Liver (tissue), 9 donors: ENCODE data around the gene RICTOR.

DNA sequence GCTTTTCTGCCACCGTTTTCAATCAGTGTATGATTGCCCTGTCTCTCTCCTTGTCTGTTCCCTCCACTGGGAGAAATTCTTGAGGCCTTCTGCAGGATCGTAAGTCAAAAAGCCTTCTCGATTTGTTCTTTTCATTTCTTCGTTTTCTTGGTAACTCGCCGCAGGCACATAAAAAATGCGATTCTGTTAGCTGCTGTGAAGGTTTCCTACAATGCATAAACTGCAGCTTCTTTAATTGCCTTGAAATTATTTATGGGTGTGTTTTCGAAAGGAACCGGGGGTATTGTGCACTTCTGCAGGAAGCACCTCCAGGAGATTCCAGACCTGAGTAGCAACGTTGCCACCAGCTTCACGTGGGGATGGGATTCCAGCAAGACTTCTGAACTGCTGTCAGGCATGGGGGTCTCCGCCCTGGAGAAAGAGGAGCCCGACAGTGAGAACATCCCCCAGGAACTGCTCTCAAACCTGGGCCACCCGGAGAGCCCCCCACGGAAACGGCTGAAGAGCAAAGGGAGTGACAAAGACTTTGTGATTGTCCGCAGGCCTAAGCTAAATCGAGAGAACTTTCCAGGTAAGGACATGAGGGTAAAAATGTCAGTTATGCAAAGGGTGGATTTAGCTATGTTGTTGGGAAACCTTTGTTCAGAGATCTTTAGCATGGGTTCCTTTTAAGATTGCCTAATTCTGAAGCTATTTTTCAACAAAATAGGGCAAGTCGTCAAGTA lies 723 bp downstream of the SKP2 start:
- PRO-cap, 5 experiments, result no peak in any of the 5 experiments
- RAMPAGE, long total RNA, 2 experiments, result no peak in any of the 2 experiments
- RRBS, result no CpG with 5 or more reads among the region's 19 CpGs

GRCh38 chr5:36618985-36619143 lies 12.5 kb downstream of the SLC1A3 start:
- PRO-cap, 5 experiments, result no peak in any of the 5 experiments
- RAMPAGE, long total RNA, 2 experiments, result no peak in any of the 2 experiments
- RRBS, result no CpG with 5 or more reads among the region's 2 CpGs

- PRO-cap, 5 experiments, result peak in 3 of 5 experiments; most common plus-strand start chr5:36689454 (in 2); most common minus-strand start chr5:36689340 (in 1)
- RAMPAGE, long total RNA, 2 experiments, result no peak in any of the 2 experiments
- RRBS, result no CpG with 5 or more reads among the region's 9 CpGs
These were observed 82.8 kb downstream of the SLC1A3 start for GRCh38 chr5:36689095-36689683.

DNA sequence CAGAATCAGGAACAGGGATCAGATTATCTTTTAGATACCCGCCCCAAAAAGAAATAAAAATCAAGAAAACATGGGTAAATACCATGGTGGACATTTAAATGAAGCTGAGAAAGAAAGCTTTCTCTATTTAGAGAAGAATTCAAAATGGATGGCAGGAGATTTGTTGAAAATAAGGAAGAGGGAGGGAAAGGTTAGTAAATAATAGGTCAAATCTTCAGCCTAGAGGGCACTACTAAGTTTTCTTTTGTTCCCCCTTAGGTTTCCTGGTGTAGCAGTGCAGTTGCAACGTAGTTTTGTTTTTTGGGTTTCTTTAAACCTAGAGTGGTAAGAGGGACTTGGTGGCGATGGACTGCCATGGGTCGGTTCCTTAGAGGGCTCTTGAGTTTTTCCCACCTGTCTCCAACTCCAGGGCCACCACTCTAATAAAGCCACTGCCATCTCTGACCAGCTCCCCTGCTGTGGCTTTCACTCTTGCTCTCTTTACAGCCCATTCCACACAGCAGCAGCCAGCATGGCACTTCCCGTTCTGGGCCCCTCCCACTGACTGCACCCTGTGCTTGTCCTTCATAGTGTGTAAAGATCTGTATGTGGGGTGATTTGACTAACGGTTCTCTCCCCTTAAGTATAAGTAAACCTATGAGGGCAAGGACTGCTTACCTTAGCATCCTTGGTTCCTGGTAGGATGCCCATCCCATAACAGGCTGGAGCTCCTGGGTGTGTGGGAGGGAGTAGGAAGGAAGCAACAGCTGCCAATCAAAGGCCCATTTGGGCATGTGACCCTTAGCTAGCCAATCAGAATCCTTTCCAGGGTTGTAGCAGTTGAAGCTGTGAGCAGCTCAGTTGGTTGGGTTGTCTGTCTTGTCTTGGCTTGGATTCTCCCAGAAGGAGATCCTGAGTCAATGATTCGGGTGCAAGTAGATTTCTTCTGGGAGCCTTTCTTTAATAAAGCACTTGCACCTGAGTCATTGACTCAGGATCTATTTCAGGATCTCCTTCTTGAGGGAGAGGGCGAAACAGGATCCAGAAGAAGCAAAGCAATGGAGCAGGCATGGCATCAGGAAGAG lies 118.4 kb downstream of the SLC1A3 start:
- PRO-cap, 5 experiments, result peak in 1 of 5 experiments; most common minus-strand start position 494 of the sequence (in 1)
- RAMPAGE, long total RNA, 2 experiments, result start-site peak on the minus strand in 1 of 2 experiments, centred at position 707 of the sequence, 9 to 51 reads per replicate
- RRBS, result no CpG with 5 or more reads among the region's 8 CpGs

GRCh38 chr5:36744413-36745183 lies 132.0 kb upstream of the NIPBL start:
- PRO-cap, 5 experiments, result peak in 4 of 5 experiments; most common plus-strand start chr5:36744679 (in 3)
- RAMPAGE, long total RNA, 2 experiments, result no peak in any of the 2 experiments
- RRBS, result 2% methylated on average over 10 of the region's 44 CpGs

DNA sequence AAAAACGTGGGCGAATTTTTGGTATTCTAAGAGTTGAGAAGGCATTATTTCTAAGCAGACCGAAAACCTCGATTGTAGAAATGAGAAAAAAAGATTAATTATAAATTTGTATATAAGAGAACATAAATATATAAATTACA lies 90.2 kb downstream of the NIPBL start:
- PRO-cap, 5 experiments, result peak in 4 of 5 experiments; most common minus-strand start position 74 of the sequence (in 4)
- RAMPAGE, long total RNA, 2 experiments, result no peak in any of the 2 experiments
- RRBS, result no CpG with 5 or more reads among the region's 4 CpGs

DNA sequence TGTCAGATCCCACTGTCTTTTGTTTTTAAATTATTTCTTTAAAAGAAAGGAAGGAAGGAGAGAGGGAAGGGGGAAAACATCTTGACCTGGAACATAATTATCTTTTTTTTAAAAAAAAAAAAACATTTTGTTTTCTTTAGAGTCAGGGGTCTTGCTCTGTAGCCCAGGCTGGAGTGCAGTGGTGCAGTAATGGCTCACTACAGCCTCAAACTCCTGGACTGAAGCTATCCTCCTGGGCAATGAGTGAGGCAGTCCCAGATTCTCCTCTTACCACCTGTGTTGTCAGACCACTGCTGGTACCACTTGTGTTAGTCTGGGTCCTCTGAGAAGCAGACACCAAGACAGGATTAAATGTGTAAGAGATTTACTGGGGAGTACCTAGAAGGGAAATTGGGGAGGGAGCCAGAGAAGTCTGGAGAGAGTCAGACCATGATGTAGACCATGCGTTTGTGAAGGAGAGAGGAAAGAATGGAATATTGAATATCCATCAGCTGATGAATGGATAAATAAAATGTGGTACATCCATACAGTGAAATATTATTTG lies 170.5 kb downstream of the GDNF start:
- PRO-cap, 5 experiments, result no peak in any of the 5 experiments
- RAMPAGE, long total RNA, 2 experiments, result no peak in any of the 2 experiments
- RRBS, result no CpG with 5 or more reads among the region's 1 CpG

- PRO-cap, 5 experiments, result no peak in any of the 5 experiments
- RAMPAGE, long total RNA, 2 experiments, result no peak in any of the 2 experiments
- RRBS, result 6% methylated on average over 7 of the region's 32 CpGs
These were observed 550 bp upstream of the EGFLAM start for GRCh38 chr5:38257741-38258277.

DNA sequence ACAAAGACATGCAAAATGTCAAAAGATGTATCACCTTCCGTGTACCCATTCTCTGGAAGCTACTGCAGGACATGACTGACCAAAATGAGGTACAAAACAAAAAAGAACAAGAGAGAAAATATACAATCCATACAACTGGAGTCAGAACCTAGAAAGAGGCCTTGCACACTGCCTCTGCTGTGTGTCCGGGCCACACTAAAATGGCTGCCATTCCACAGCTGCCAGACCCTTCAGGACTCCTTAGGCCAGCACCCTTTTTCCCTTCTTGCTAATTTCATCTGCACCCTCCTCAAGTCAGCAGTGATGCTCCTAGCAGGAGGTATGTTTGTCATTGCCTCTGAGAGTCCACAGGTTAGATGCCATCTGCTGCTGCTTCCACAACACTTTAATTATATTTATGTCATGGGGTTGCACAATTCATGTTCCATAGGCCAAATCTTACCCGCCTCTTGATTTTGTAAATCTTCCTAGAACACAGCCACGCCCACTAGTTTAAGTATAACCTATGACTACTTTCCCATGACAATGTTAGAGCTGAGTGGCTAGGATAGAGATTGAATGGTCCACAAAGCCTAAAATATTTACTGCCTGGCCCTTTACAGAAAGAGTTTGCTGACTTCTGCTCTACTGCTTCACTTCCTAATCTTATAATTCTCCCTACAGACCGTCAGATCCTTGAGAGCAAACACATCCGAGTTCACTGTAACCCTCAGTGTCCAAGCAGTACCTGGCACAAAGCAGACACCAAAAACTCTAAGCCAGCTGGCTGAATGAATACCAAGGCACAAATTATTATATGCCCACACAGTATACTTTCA lies 21.2 kb downstream of the LIFR start:
- PRO-cap, 5 experiments, result no peak in any of the 5 experiments
- RAMPAGE, long total RNA, 2 experiments, result no peak in any of the 2 experiments
- RRBS, result no CpG with 5 or more reads among the region's 6 CpGs

- PRO-cap, 5 experiments, result no peak in any of the 5 experiments
- RAMPAGE, long total RNA, 2 experiments, result no peak in any of the 2 experiments
- RRBS, result no CpG with 5 or more reads among the region's 2 CpGs
These were observed 29.6 kb upstream of the OSMR start for GRCh38 chr5:38816165-38816711.

DNA sequence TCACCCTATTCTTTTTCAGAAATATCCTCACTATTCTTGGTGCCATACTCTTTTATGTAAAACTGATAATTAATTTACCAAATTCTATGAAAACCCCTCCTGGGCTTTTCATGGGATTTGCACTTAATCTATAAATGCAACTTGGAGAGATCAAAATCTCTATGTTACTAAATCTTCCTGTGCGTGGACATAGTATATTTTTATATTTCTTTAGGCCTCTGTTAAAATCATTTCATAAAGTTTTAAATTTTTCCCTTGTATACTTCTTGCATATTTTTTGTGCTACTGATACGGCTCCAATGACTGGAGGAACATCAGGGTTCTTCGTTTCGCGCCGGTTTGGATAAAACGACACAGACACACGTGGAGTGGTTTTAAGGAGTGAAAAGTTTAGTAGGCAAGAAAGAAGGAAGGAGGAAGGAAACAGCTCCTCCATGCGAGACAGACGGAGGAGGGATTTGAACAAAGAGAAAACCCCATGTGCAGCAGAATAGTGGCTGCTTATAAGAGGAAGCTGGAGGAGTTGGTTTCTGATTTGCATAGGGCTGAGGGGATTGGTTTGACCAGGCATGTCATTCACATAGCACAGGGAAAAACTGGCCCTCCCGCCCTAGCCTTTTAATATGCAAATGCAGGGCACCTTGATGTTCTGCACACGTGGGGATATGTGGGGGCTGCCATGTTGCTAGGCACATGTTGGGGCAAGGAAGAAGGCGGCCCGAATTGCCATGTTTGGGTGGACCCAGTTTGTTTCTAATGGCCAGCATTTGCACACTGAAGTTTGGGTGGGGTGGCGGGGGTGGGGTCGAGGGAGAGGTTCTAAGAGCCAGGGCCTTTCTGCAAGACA lies 42.0 kb downstream of the OSMR start:
- PRO-cap, 5 experiments, result no peak in any of the 5 experiments
- RAMPAGE, long total RNA, 2 experiments, result no peak in any of the 2 experiments
- RRBS, result no CpG with 5 or more reads among the region's 16 CpGs

DNA sequence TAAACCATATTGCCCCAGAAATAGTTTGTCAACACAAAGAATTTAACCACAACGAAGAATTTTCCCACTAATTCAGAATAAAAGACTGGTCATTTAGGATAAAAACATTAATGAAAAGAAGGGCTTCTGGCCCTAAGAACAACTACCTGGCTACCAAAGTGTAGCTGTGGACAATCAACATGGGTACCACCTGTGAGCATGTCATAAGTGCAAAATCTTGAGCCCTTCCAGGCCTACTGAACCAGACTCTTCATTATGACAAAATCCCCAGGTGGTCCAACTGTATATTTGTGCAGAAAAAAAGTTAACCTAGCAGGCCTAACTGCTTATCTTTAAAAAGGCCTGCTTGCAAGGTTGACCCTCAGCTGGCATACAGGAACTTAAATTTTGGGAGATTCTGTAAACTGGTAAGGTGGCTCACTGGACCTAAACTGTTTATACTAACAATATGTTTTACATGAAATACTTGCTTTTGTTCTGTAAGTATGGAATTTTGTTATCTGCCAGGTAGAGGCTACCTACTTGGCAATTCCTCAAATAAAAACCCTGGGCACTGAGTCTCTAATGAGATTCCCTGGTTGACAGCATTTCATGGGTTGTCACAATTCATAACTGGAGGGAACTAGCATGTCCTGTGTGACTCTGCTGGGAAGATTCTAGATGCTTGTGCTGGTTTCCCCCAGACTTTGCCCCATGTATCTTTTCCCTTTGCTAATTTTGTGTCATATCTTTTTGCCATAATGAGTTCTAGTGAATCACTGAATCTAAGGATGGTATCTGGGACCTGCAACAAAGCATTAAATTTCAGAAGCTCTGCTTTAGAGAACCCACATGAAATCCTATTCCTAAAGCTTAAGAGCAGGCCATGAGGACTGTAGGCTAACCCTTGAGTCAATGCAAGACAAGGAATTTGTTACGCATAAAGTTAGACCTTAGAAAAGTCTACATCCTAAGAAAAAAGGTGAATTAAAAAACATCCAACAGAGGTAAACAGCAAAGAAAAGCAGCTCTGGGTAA lies 25.9 kb downstream of the RICTOR start:
- PRO-cap, 5 experiments, result no peak in any of the 5 experiments
- RAMPAGE, long total RNA, 2 experiments, result no peak in any of the 2 experiments
- RRBS, result no CpG with 5 or more reads among the region's 2 CpGs

GRCh38 chr5:39066690-39067389 lies 7.4 kb downstream of the RICTOR start:
- PRO-cap, 5 experiments, result no peak in any of the 5 experiments
- RAMPAGE, long total RNA, 2 experiments, result no peak in any of the 2 experiments
- RRBS, result no CpG with 5 or more reads among the region's 4 CpGs

- PRO-cap, 5 experiments, result peak in 5 of 5 experiments; most common plus-strand start chr5:39074558 (in 3); most common minus-strand start chr5:39074380 (in 5)
- RAMPAGE, long total RNA, 2 experiments, result no peak in any of the 2 experiments
- RRBS, result 2% methylated on average over 30 of the region's 95 CpGs
These were observed at the start of gene RICTOR for GRCh38 chr5:39074234-39075290. RICTOR (minus strand) TSS chr5:39074399.

DNA sequence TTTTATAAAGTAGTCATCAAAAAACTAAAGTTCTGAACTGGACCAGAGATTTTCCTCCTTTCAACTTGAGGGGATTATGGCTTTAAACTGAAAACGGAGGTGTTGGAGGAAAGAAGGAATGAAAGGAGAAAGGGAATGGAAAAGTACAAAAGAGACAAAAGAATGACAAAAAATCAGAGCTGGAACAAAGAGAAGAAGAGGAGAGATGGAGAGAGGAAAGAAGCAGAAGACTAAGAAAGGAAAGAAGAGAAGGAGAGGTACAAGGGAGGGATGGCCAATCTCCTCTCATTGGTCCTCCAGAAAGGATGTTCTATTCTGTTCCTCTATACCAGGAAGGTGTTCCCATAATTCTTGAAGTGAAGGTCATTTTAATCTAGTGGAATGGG lies 59.1 kb upstream of the RICTOR start:
- PRO-cap, 5 experiments, result peak in 1 of 5 experiments; most common plus-strand start position 168 of the sequence (in 1)
- RAMPAGE, long total RNA, 2 experiments, result no peak in any of the 2 experiments
- RRBS, result no CpG with 5 or more reads among the region's 1 CpG

DNA sequence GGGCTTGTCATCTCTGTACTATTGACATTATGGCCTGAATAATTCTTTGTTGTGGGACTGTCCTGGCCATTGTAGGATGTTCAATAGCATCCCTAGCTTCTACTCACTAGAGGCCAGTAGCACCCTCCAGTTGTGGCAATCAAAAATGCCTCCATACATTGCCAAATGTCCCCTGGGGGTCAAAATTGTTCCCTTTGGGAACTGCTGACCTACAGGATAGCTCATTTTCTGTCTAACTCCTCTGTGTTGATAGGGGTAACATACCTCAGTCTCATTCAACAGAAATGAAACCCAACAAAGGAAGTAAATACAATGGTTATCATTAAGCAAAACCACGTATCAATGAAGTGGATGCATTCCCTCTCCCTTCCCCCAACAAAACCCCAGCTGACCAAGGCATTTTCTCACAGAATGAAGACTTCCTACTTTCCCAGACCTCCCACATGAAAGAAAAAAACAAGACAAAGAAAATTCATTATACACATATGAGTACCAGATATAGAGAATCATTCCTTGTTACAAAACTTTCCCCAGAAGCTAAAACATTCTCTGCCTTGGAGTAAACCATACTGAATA lies 18.0 kb downstream of the FYB1 start:
- PRO-cap, 5 experiments, result no peak in any of the 5 experiments
- RAMPAGE, long total RNA, 2 experiments, result no peak in any of the 2 experiments
- RRBS, result no CpG with 5 or more reads among the region's 1 CpG

- PRO-cap, 5 experiments, result peak in 2 of 5 experiments; most common plus-strand start chr5:39210161 (in 1); most common minus-strand start chr5:39210017 (in 1)
- RAMPAGE, long total RNA, 2 experiments, result no peak in any of the 2 experiments
- RRBS, result no CpG with 5 or more reads among the region's 21 CpGs
These were observed 9.5 kb downstream of the FYB1 start for GRCh38 chr5:39209600-39210541.

DNA sequence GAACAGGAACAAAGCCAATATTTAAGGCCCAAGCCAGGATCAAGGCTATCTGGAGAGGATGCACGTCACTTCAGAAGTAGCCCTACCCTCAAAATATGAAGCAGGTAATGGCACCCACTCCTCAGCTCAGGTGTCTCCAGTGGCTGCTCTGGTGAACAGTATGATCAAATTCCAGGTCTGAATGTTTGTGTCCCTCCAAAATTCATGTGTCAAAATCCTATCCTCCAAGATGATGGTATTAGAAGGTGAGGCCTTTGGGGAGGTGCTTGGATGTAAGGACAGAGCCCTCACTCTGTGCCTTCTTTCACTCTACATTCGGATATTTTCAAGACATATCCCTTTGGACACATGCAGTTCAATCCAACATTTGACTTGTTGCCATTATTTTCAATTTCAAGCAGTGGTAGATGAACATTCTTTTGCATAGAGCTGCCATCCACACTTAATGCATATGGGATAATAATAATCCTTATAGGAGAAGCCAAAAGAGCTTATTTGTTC lies 44.5 kb upstream of the FYB1 start:
- PRO-cap, 5 experiments, result no peak in any of the 5 experiments
- RAMPAGE, long total RNA, 2 experiments, result no peak in any of the 2 experiments
- RRBS, result no CpG with 5 or more reads among the region's 2 CpGs

- PRO-cap, 5 experiments, result peak in 1 of 5 experiments; most common minus-strand start chr5:39274455 (in 1)
- RAMPAGE, long total RNA, 2 experiments, result start-site peak on the minus strand in 1 of 2 experiments, at chr5:39274445-39274470 at its widest, 38 to 167 reads per replicate
- RRBS, result no CpG with 5 or more reads among the region's 2 CpGs
These were observed 54.9 kb upstream of the FYB1 start for GRCh38 chr5:39274307-39274641.

GRCh38 chr5:39473276-39473769 lies 48.5 kb upstream of the DAB2 start:
- PRO-cap, 5 experiments, result no peak in any of the 5 experiments
- RAMPAGE, long total RNA, 2 experiments, result no peak in any of the 2 experiments
- RRBS, result no CpG with 5 or more reads among the region's 3 CpGs